AG04450 (cell line): ENCODE measurements around the genes CNTN6 and IL5RA.

GRCh38 chr3:376305-376603 lies 179.7 kb downstream of the CHL1 start:
- CAGE, long polyA plus RNA: no peak
- RRBS: no CpG with 5 or more reads among the region's 4 CpGs

- CAGE, long polyA plus RNA: no peak
- RRBS: no CpG with 5 or more reads among the region's 8 CpGs
Measured at GRCh38 chr3:1092355-1093331, at the start of gene CNTN6. Gene CNTN6 (plus strand): TSS chr3:1093024.

- CAGE, long polyA plus RNA: no peak
- RRBS: no CpG with 5 or more reads among the region's 14 CpGs
Measured at GRCh38 chr3:3109678-3110782, at the start of gene IL5RA. Gene IL5RA (minus strand): TSS chr3:3110374.

DNA sequence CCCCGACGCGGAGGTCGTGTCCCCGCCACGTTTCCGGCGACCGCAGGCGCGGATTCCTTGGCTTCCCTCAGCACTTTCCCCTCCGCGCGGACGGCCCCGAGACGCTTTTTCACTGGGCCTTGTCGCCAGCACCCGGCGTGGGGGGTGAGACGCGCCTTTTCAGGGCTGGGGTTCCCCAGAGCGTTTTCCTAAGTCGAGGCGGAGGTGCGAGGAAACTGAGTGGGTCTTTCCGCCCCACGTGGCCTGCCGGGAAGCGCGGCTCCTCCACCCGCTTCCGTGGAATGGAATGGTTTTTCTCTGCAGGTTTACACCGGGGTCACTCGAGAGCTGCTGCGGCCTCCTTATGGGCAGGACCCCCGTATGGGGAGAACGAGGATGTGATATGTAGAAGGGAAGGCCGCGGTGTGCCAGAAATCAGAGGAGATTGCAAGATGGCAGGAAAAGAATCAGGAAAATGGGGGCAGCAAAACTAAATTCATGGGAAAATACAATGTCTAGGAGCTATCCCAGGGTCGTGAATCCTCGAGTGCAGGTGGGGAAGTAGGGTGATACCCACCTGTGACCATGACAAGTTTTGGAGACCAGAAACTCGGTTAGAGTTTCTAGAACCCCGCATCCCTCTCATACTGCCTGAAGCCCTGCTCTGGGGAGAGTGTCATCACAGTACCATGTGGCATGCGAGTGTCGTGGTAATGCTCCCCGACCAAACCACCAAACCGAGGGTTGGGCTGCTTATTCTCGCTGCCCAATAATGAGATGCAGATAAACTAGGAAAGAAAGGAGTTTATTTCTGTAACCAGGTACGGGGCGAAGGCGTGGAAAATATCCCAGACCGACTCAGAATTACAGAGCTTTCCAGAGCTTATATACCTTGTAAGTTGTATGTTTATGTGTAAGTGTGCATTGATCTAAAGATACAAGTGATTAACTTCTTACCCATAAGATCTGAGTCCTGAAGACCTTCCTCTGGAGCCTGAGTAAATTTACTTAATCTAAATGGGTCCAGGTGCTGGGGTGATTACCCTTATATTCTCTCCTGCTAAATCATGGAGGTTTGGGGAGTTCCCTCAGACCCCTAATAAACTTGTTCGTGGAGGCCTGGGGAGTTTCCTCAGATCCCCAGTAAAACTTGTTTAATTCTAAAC lies 778 bp downstream of the TRNT1 start:
- CAGE, long polyA plus RNA: no peak
- RRBS: 1% methylated on average over 23 of the region's 54 CpGs

- CAGE, long polyA plus RNA: no peak
- RRBS: no CpG with 5 or more reads among the region's 2 CpGs
Measured at GRCh38 chr3:3173359-3173814, 6.1 kb downstream of the CRBN start.

DNA sequence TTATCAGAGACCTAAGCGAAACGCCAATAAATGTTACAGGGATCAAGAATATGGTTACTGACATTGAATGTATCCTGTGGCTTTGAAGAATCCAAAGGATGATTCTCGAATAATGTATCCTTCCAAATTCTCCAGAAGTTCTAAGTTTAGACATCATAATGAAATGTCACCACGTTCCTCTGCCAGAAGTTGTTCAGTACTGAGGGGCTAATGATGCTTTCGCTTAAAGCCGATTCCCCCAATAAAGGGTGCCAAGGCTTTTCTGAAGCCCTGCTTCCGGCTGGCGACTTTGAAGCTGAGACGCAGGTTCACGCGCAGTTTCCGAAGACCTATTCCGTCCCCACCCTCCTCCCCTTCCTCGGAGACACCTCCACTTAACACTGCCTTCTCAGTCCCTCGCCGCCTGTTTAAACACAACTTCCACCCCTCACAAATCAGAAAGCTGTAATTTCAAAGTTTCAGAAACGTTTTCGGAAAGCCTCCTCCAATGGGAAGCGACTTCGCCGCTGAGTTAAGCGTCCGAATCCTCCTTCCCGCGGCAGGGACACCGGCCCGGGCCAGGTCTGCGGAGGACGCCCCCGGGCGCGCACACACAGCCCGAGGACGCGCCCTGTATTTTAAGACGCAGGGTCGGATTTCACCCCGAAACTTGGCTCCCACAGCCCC lies 733 bp upstream of the LRRN1 start:
- CAGE, long polyA plus RNA: no peak
- RRBS: no CpG with 5 or more reads among the region's 38 CpGs

DNA sequence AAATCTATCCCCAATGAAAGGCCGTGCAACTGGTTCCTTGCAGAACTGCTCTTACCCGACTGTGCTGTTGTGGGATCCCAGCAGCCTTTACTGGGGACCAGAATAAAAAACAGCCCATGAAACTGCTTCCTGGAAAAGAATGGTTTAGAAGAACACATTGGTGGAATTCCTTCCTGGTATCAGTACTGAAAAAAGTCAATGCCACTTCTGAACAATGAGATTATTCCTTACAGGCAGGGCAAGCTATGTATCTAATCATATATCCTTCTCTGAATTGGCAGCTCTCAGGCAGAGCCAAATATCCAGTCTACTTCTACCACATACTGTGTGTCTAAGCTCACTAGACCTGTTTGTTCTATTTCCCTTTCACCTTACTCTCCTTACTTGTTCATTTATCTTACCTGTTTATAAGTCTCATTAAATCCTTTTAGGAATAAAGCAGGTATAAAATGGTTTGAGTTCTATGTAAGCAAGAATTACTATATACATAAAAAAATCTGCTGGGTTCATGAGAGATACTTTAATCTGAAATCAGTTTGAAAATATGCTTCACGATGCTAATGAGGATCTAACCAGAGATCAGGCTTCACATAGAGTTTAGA lies 8.3 kb downstream of the SETMAR start:
- CAGE, long polyA plus RNA: no peak
- RRBS: no CpG with 5 or more reads among the region's 3 CpGs

DNA sequence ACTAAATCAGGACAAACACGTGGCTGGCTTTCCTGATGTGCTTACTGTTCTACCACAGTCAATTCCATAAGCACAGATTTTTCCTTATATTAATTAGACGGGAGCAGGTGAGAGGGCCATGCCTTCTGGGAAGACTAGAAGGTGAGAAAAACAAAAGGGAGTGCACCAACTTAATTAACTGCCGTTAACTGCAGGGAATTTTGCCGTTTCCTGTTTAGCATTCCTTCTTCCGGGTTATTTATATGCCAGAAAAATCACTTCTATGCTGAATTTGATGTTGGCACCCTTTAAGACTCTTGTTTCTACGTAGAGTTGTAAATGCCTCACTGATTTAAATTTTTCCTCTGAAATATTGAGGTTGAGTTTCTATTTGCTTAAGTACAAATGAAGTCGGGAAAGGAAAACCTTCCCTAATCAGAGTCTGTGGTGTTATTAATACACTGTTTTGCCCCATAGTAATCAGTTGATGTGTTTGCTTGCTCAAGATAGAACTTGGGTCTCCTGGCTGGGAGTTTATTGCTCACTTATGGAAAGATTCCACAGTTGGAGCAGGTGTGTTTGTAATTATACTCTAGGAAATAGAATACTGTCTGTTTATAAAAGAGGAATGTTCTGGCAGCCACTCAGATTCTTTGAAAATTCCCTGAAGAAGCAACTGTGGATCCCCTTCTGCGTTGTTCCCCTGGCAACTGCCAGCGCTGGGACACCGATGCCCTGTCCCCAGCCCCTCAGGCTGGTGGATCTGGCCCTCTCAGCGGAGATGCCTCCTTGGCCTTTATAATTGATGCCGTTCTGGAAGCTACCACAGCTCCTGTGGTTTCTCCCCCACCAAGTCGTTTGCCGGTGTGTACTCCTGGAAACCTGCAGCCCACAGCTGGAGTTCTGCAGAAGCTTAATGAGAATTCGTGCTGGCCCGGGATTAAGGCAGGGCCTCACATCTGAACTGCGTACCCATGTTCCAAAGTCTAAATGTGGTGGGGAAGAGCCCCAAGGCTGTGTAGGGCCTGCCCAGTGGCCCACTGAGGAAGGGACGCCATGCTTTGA lies 225.8 kb downstream of the ITPR1 start:
- CAGE, long polyA plus RNA: no peak
- RRBS: 53% methylated on average over 3 of the region's 18 CpGs

DNA sequence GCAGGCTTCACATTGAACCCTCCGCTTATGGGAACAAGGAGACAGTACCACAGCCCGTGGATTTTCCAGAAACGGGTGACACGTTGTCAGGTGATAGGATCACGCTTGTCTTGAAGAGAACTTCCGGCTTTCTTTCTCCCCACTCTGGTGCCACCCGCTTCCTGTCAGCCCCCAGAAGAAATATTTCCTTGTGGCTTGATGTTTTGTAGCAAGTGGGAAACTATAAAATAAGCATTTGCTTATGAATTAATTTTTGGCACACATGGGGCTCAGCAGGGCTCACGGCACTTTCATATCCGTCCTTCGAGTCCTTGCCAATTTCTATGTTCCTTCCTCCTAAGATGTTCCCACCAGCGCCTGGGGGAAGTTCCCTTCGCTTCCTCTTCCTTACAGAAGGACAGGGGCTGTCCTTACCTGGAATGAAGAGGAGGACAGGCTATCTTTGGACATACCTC lies 238.5 kb upstream of the BHLHE40 start:
- CAGE, long polyA plus RNA: no peak
- RRBS: no CpG with 5 or more reads among the region's 12 CpGs

DNA sequence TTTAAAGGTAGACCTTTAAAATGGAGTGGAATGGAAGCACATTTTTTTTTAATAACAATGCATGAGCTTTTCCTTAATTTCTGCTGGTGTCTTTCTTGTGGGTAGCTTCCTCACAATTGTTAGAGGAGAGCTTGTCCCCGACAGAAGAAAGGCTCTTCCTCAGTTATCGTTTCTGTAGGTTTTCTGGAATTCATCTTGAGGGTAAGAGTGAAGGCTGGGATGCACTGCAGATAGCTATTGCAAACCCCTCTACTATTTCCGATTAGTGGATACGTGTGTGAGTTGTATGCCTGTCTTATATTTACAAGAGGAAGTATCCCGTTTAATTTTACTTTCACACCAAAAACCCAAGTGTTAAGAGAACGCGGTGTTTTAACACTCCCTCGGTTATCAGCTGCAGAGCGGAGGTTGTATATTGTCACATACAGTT lies 230.8 kb upstream of the BHLHE40 start:
- CAGE, long polyA plus RNA: no peak
- RRBS: no CpG with 5 or more reads among the region's 9 CpGs

DNA sequence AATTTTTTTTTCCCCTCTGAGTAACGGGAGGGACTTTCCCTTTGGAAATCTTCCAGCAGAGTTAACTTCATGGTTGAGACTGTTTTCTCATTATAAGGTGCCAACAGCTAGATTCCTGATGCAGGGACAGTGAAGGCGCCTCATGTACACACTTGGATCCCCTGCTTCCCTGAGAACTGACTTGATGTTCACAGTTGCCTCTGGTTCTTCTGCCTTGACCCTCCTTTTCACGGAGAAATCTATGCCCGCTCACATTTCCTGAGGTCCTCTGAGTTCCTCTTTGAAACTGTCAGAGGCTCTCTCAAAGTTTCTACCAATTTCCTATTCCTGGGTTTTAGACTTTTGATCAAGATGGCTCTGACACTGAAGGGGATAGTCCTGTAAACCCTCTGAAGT lies 227.5 kb upstream of the BHLHE40 start:
- CAGE, long polyA plus RNA: no peak
- RRBS: no CpG with 5 or more reads among the region's 4 CpGs

DNA sequence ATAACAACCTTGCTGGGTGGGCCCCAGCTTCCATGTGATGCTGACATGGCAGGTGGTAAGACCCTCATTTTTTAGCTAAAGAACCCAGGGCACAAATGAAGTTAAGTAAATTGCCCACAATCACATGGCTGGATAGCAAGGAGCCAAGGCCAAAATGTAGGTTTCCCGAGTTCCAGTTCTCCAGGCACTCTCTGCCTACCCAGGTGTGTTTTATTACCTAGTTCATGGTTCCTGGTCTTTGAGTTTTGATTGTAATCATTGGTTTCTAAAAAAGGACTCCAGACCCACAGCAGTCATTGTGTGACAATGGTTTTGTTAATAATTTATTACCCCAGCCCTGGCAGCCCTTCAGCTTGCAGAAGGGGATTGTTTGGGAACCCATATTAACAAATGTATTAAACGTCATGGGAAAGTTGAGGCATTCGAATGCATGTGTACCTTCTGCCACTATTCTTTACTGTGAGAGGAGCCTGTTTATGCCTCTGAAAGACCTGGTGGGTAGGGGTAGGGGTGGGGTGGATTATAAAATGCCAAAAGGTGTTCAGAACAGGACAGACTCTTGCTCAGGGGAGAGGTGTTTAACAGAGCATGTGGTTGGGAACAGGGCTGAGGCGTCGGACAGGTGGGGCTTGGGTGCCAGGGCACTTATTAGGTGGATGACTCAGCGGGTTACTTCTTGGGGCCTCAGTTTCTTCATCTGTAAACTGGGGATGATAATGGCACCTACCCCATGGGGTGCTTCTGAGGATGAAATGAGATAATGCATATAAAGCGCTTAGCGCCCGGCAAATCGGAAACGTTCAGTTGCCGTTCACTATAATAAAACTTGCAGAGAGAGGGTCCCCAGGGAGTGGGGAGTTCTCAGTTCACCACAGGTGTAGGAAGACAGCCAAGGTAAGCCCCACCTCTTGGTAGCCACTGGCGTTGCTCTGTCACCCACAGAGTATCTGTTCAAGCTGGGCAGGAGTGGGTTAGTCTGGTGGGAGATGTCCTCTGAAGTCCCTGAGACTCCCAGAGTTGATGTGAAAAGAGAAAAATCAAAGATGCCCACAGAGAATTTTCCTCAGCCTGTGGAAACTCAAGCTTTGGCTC lies 221.9 kb upstream of the BHLHE40 start:
- CAGE, long polyA plus RNA: no peak
- RRBS: no CpG with 5 or more reads among the region's 13 CpGs

DNA sequence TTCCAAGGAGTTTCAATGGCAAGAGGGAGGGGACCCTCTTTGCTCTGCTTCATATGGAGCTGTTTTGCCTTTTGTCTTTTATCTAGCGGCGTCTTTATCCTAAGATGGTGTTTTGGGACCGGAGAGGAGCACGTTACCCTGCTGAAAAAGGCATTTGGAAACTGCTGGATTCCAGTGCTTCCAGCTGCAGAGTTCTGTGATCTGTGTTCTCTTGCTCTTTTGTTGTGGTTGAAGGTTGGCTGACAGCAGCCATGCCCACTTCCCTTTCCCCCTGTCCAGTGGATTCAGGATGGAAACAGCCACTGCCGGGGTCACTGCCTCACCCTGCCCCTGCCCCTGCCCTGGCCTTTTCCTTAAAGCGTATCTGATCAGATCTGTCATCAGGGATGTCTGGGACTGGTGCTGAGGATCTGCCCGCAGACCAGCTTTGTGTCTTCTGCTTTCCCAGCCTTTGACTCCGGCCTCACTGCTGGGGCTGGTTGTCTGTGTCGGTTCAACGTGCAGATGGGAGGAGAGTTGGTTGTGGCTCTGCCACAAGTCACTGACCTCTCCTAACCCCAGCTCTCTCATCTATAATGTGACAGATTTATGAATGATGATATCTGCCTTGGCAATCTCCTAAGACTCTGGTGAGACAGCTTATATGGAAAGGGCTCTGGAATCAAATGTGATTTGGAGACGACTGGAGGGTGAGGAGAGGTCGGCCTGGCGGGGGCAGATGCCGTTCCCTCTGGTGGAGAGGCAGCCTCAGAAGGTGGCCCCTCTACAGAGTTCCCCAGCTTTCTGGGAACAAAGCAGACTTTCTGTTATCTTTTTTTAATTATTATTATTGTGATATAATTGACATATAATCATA lies 219.4 kb upstream of the BHLHE40 start:
- CAGE, long polyA plus RNA: no peak
- RRBS: no CpG with 5 or more reads among the region's 14 CpGs

GRCh38 chr3:4877306-4877871 lies 101.8 kb upstream of the BHLHE40 start:
- CAGE, long polyA plus RNA: no peak
- RRBS: no CpG with 5 or more reads among the region's 3 CpGs

DNA sequence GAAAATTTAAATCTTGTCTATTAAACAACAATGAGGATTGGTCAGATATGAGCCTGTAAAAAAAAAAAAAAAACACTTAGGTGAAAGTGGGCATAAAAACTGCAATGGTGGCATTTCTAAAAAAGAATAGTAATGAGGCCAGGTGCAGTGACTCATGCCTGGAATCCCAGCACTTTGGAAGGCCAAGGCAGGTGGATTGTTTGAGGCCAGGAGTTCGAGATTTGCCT lies 38.4 kb upstream of the BHLHE40 start:
- CAGE, long polyA plus RNA: no peak
- RRBS: no CpG with 5 or more reads among the region's 1 CpG

- CAGE, long polyA plus RNA: no peak
- RRBS: 2% methylated on average over 5 of the region's 42 CpGs
Measured at GRCh38 chr3:4980058-4981158, 1.2 kb downstream of the BHLHE40 start.

DNA sequence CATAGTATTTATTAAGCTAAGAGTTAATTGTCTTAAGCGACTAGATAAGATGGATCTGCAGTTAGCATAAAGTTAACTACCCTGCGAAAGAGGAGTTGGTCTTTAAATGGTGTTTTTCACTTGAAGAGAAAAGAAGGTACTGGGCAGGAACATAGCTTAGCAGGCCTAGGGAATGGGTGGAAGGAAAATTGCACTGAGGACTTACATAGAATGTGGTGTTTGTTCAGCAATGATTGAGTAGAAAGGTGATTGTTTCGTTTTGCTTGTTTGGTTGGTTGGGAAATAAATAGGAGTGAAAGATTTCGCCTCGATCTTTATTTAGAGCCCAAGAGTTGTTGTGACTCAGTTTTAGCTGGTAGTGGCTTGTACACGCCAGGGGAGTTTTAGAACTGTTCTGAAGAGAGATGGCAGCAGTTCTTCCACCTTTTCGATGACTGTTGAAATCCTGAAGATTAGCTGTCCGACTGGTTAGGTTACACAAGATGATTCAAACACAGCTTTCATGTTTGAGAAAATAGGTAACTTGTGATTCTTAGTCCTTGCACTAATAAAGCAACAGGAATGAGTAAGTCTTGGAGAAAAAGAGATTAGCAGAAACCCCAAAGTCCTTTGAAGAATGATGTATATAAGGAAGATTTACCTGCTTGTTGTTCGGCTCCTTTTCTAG lies 1.2 kb downstream of the ARL8B start:
- CAGE, long polyA plus RNA: no peak
- RRBS: no CpG with 5 or more reads among the region's 9 CpGs

DNA sequence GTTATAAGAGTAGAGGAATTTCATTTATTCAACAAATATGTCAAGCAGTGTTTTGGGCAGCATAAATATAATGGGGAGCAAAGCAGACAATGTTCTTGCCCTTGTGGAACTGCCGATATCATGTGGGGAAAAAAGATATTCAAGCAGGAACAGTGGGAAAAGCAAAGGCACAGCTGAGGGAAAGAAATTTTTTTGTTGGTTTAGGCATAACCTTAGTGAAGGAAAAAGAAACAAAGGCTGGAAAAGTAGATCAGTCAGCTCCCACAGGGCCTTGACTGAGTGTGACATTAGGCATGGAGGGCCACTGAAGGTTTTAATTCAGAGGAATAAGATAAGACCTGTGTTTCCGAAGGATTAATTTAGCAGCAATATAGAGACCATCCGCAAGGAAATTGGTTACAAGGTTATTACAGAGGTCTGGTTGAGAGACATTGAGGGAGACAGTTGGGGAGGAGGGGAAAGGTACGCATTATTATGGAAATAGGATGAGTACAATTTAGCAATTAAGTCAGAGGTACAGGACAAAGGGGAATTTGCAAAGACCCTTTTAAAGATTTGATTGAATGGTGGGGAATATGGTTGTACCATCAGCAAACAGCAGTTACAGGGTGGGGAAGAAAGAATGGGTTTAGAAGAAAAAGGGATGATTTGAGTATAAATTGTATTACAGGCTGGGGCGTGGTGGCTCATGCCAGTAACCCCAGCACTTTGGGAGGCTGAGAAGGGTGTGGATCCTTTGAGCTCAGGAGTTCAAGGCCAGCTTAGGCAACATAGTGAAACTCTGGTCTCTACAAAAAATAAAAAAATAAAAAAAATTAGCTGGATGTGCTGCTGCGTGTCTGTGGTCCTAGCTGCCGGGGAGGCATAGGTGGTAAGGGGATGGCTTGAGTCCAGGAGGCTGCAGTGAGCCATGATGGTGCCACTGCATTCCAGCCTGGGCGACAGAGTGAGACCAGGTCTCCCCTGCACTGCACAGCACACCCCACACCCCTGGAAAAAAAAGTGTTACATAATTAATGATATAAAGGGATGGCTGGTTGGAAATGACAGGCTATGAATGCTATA lies 11.2 kb downstream of the ARL8B start:
- CAGE, long polyA plus RNA: no peak
- RRBS: no CpG with 5 or more reads among the region's 8 CpGs

DNA sequence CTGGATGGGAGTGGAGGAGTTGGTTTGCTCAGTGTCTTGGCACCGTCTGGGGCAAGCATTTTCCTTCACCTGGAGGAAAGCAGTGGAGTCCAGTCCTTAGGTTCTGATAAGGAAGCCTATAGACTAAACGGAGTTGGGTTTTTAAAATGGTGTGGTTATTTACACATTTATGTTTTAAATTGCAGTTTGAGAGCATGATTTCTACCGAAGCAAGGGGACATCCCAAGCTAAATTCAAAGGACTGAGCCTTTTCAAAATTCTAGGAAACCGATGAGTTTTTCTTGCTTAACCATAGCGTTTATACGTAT lies 1.7 kb downstream of the EDEM1 start:
- CAGE, long polyA plus RNA: no peak
- RRBS: no CpG with 5 or more reads among the region's 6 CpGs

- CAGE, long polyA plus RNA: no peak
- RRBS: no CpG with 5 or more reads among the region's 1 CpG
Measured at GRCh38 chr3:7573294-7573535, 712.3 kb downstream of the GRM7 start.